PFSK-1 (cell line): ENCODE measurements around the gene RFX3.

GRCh38 chr9:3508145-3508941 is 17.5 kb downstream of the RFX3 start:
- RRBS = no CpG with 5 or more reads among the region's 5 CpGs

DNA sequence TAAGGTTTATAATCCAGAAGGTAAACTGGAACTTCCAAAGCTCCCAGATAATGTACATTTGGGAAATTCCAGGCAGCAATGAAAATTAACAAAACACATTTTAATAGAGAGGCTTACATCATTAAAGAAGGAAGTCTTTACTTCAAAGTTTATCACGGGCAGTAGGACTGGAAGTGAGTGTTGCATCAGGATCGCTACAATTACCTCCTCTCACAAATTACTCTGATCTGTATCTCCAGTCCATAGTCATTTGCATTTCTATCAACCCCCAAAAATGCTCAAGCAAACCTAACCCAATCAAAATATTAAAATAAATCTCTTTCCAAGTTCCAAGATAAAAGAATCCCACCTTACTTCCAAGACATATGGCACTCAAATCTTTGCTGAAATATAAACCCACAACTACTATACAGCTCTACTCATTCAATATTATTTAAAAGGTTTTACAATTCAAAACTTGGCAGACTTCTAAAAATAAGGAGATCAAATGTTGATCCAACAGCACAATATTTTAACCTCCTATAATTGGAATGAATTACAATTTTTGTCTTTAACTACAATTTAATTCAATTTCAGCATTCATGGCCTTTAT is 12.2 kb downstream of the RFX3 start:
- RRBS = no CpG with 5 or more reads among the region's 2 CpGs

GRCh38 chr9:3525178-3526206 is at the start of gene RFX3:
RFX3 (minus strand) TSS chr9:3526001.
- RRBS = 2% methylated on average over 23 of the region's 68 CpGs

DNA sequence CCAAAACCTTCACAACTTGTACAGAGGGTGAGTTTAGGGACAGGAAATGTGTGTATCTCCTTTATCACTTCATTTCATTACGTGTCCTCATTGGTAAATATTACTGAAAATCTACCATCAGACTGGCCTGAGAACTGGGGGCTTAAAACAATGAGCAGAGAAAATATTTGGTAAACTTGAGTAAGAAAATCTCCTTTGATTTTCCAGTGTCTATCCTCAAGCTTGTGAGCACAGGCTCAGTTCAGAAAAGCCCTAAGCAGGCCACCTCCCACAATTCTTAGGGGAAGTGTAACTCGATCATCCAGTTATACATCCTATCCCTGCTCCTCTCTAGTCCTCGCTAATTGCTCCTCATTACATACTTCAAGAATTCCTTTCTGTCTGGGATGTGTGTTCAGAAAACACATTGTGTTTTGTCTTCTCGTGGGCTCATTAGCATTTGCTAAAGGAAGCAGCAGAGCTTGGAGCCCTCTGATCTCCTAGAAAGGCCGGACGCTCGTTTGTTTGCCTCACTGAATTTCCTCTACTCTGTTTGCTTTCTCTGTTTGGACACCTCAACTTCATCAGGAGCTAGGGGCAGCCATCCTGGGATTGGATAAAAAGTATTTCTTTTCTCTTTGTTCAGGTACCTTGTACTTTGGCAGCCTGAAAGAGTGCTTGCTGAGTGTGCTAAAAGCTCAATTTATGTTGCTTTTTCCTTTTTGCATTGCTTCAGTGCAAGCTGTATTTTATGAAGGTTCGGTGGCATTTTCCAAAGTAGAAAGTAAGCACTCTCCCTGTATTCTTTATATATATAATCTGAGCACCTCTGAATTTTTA is 268.2 kb upstream of the RFX3 start:
- RRBS = no CpG with 5 or more reads among the region's 8 CpGs

DNA sequence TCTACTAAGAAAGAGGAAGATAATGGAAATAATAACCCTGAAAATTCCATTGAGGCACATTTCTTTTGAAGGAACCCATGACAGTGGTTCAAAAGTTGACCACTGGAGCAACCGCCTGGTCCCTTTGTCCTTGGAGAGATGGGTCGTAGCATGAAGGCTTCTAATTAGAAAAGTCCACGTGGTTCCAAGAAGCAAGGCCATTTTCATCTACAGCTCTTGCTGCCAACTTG is 314.7 kb upstream of the RFX3 start:
- RRBS = no CpG with 5 or more reads among the region's 3 CpGs

GRCh38 chr9:4068507-4068762 is 231.4 kb downstream of the GLIS3 start:
- RRBS = no CpG with 5 or more reads among the region's 1 CpG

DNA sequence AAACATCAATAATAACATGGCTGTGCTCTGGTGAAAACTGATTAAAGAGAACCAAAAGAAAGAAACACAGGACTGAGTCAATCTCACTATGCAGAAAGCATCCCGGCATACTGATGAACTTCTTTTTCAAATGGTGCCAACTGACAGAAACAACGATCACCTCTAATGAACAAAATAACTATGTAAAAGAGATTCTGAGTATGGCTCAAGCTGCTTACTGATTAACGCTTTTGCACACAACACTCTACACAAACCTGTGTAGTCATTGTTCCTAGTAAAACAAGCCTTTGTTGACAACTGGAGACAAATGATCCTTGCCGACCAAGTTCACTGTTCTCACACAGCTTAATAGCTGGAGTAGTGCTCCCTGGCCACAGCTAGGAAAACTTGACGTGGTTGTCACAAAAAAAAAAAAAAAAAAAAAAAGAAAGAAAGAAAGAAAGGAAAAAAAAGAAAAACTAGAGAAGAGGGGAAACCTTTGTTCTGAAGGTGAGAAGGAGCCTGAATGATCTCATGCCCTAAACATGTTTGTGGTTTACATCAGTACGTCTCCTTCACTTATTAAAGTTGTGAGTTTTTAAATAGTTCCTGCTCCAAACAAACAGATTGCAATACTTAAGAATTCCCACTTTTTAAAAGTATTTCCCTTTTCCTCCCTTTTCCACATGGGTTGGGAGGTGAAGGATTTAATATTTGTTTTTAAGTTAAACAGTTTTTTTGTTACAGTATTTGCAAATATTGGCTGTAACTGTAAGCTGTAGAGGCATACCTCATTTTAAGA is 63.9 kb downstream of the GLIS3 start:
- RRBS = no CpG with 5 or more reads among the region's 6 CpGs

- RRBS = no CpG with 5 or more reads among the region's 5 CpGs
Observed at GRCh38 chr9:4276252-4276503, 23.7 kb downstream of the GLIS3 start.

DNA sequence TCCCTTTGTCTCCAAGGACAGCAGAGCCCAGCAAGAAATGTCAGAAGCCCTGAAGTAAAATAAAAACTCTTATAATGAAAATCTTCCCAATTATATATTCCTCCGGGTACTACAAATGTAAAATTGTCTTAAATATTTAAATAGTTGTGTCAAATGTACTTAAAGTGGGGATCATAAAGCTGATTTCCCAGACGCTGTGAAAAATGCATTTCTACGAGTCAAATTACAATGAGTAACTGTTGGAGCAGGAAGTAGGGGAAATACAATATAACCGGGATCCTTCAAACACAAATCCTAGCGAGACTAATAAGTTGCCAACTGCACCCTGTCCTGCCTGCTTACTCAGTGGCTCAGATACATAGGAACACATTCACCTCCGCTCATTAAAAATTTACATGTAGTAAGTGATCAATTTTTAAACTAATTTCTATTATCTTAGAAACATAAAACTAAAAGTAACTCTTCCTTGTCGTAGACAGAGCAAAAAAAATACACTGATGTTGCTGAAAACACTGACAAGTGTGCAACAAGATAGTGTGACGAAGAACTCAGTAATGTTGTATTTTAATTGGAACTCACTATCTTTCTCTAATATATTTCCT is 22.1 kb downstream of the GLIS3 start:
- RRBS = no CpG with 5 or more reads among the region's 8 CpGs

DNA sequence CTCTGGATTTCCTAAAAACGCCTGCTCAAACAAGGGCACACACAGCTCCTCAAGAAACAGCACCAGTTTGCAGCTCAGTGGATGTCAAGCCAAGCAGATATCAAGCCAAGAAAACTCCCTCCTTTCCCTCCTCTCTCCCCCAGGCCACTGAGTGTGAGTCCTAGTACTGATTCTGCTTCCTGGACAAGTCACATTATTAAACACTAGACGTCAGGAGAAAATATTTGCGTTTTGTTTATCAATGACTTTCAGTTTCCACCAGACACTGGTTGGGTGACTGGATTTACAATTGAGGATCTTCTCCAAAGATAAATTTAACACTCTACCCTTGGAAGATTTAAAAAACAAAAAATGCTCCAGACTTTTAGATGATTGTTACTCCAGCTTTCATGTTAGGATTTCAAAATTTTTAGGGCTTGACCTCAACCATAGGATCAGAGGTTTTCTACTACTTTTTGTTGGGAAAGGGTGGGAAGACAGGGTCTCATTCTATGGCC is 59.7 kb downstream of the SLC1A1 start:
- RRBS = no CpG with 5 or more reads among the region's 3 CpGs

DNA sequence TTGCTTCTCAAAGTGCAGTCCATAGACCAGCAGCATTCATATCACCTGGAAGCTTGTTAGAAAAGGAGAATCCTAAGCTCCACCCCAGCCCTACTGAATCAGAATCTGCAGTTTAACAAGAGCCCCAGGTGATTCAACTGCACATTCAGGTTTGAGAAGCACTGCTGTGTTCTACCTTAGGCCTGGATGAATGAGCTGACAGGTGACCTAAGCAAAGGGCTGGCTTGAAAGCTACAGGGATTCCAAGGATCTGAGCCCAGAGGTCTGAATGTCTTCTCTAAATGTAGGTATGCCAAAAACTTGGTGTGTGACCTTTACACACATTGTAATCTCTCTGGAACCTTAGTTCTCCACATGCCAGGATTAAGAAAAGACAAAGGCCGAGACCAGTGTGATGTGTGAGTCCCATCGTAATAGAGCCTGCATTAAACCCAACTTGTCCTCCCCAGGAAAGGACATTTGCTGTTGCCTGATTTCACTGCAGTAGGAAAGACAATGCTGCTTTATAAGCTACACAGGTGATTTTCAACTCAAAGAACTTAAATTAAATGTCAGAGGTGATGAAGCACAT is 41.6 kb upstream of the PLPP6 start:
- RRBS = no CpG with 5 or more reads among the region's 2 CpGs

DNA sequence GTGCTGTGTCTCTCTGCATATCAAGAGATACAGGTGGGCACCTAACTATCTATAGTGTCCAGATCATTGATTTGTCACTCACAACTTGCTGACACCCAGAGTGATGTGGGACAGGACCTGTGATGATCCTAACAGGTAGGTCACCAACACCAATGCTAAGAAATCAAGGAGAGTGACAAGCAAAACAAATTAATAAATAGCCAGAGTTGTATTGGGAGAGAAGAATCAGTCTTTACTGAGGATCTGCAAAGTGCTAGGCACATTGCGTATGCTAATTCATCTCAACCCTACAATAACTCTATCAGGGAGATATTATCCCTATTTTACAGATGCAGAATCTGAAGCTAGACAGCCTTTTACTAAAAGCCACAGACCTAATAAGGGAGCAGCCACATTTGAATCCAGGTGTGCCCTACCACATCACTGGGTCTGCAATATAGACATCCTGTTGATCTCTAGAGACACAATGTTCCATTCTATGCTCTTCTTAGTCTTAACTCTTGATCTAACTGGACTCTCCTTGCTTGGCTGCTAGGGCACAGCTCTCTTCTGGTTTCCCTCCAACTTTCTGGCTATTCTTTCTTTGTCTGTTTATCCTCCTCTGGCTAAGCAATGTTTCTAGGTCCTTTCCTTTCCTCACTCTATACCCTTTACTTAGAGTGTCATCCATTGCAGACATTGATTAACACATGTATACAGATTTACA is 1.3 kb upstream of the SPATA6L start:
- RRBS = no CpG with 5 or more reads among the region's 1 CpG

GRCh38 chr9:4804391-4805032 is 11.8 kb downstream of the RCL1 start:
- RRBS = 98% methylated on average over 17 of the region's 37 CpGs

- RRBS = no CpG with 5 or more reads among the region's 6 CpGs
Observed at GRCh38 chr9:4849168-4849903, 56.6 kb downstream of the RCL1 start.

DNA sequence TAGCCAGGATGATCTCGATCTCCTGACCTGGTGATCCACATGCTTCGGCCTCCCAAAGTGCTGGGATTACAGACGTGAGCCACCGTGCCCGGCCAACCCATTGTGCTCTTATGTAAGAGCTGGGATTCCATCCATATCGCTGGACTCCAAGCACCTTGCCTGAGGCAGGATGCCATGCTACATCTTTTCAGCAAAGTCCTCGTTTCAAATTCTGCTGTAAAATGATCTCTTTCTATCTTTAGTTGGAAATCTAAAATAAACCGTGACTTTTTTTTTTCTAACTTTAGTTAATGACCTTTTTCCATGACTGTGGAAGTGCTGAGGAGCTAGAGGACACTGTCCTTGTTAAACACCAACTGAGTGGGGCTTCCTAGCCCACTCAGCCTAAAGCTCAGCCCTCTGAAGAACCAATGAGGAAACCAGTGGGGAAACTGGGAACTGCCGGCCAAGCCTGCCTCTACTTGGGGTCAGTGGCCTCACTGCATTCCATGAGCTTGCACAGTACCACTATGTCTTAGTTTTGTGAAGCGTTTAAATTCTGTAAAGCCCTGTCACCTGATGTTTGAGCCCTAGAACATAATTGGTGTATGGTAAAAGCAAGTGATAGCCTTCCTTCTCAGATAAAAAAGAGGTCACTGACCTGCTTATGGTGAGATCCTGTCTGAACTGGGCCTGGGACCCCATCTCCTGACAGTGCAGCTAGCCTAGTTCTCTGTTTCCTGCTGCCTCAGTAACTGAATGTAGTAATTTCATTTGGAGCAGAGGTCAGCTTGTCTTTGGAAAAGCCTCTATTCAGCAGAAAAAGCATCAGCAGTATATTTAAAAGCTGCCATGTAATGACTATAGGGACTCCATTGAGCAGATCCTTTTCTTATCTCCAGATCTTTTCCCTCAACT is 61.0 kb downstream of the RCL1 start:
- RRBS = no CpG with 5 or more reads among the region's 10 CpGs

GRCh38 chr9:4984003-4984706 is 917 bp upstream of the JAK2 start:
- RRBS = 1% methylated on average over 8 of the region's 32 CpGs

DNA sequence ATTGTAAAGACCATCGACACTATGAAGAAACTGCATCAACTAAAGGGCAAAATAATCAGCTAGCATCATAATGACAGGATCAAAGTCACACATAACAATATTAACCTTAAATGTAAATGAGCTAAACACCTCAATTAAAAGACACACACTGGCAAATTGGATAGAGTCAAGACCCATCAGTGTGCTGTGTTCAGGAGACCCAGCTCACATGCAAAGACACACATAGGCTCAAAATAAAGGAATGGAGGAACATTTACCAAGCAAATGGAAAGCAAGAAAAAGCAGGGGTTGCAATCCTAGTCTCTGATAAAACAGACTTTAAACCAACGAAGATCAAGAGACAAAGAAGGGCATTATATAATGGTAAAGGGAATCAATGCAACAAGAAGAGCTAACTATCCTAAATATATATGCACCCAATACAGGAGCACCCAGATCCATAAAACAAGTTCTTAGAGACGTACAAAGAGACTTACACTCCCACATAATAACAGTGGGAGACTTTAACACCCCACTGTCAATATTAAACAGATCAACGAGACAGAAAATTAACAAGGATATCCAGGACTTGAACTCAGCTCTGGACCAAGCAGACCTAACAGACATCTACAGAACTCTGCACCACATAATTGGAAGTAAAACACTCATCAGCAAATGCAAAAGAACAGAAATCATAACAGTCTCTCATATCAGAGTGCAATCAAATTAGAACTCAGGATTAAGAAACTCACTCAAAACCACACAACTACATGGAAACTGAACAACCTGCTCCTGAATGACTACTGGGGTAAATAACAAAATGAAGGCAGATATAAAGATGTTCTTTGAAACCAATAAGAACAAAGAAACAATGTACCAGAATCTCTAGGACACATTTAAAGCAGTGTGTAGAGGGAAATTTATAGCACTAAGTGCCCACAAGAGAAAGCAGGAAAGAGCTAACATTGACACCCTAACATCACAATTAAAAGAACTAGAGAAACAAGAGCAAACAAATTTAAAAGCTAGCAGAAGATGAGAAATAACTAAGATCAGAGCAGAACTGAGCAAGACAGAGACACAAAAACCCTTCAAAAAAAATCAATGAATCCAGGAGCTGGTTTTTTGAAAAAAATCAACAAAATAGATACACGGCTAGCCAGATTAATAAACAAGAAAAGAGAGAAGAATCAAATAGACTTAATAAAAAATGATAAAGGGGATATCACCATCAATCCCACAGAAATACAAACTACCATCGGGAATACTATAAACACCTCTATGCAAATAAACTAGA is 50.3 kb downstream of the INSL6 start:
- RRBS = no CpG with 5 or more reads among the region's 6 CpGs

GRCh38 chr9:5326821-5327207 is 12.9 kb downstream of the RLN1 start:
- RRBS = no CpG with 5 or more reads among the region's 2 CpGs

- RRBS = no CpG with 5 or more reads among the region's 4 CpGs
Observed at GRCh38 chr9:5336663-5337157, 3.0 kb downstream of the RLN1 start.

DNA sequence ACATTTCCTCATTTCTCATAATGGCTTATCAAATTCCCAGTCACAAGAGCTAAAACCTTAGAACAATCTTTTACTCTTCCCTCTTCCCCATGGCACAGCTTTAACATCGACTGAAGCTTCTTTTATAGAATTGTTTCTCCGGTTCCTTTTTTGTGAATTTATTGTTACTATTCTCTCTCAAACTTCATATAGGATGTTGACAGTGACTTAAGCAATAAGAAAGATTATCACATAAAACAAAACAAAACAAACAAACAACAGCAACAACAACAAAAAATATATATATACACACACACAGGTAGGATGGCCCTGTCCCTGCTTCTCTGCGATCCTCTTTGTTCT is 26.8 kb upstream of the PDCD1LG2 start:
- RRBS = no CpG with 5 or more reads among the region's 3 CpGs